ENCODE results near the gene KCNAB1.

GRCh38 chr3:153289411-153289877 is 127.4 kb downstream of the RAP2B start:
- PRO-cap = no peak

GRCh38 chr3:153553123-153553850 is 391.3 kb downstream of the RAP2B start:
- PRO-cap = no peak

DNA sequence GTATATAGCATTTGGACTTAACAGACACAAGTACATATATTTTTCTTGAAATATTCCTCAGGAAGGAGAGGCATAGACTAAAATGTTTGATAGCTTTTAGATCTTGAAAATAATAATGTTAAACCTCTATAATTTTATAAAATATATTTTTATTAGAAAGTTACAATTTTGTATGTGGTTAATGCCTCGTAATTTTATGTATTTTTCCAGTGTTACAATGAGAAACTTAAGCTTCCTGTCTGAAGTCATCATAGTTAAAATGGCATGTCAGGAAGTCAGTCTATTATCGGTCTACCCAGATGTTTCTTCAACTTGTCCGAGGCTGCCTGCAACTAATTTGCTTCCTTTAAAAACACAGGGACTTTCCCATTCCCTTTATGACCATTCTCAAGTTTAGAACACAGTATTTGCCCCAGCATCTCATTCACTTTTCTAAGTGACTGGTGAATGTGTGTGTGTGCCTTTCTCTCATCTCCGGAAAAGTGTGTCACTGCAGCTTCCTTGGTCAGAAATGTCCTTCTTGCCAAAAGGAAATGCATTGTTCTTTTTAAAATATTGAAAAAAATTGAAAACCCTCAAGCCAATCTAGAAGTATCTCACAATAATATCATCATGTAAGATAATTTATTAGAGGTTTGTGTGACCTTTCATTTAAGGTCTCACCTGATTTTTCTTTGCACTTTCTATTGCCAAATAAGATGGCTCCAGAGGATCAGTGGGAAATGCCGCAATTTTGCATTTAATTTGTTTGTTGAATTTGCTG is 466.6 kb downstream of the RAP2B start:
- PRO-cap = no peak

DNA sequence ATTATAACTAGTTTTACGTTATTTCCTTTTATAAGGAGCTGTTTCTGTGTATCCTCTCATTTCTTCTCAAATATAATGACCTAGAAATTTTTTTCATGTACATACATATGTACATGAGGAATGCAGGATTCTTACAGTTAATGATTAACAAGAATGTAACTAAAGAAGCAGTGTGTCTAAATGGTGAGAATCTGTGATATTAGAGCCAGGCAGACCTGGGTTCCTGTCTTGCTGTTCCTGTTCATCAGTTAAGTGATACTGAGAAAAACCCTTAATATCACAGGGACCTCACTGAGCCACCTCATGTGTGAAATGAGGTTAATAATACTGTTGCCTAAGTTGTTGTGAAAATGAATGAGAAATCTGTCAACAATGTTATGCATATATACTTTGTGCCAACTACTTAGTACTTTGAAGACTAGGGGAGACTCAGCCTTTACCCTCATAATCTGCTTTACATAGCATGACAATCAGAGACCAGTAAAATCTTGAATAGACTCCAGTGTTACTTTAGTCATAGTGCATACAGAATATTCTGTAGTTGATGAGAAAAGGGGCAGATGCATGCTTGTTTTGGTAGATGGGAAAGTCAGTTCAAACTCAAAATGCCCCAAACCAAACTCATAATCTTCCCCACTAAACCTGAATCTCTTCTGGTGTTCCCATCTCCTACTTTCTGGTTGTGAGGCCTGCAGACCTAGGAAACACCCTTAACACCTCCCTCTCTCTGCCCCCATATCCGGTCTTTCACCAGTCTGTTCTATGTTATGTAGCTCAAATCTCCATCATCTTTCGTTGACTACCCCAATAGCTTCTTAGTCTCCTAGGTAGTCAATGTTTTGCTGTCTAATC is 4.7 kb downstream of the ARHGEF26 start:
- PRO-cap = no peak

DNA sequence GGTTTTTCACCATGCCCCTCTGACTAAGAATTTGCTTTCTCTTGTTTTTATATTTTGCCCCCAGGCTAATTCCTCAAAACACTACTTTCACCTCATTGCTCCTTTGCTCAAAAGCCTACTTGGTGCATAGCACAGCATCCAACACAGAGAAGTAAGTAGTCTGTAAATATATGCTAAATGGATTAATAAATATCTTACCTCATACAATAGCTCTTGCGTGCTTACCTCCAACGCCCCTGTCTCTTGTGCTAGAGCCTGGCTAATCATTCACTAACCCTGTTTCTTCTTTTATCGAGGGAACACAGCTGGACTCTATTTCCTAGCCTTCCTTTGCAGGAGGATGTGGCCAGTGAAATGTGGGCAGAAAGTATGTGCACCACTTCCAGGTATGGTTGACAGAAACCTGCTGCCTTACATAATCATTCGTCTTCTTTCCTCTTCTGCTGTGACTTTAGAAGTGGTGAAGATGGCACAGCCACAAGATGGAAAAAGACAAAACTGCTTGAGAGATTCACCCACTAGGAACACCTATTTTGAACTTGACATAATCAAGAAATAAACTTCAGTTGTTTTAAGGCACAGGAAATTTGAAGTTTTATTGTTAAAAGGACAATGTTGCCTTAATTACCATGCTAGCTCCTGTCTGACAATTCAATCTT is 189.8 kb downstream of the PLCH1 start:
- PRO-cap = no peak

GRCh38 chr3:155598674-155599096 is 146.2 kb downstream of the PLCH1 start:
- PRO-cap = no peak

DNA sequence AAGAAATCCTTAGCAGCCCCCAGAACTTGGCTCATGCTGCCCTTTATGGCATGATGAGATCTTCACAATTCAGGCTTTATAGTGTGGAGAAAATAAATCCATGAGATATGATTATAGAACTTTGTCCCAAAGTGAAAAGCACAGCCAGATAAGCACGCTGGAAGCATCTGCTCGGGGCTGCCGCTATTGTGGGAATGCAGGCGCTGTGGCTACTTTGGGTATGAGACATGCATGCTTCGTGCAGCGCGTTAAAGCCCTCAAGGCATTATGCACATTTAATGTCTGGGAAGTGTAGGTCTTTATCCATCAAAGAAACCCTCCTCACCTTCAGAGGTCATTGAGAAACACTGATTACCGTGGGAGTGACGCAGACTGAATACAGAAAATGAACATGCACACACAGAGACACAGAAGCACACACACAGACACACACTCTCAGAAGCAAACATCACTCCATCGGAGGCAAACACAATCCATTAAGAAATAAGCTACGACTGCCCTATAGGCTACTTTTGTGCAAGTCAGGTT is 68.7 kb downstream of the PLCH1 start:
- PRO-cap = no peak

GRCh38 chr3:155946297-155946713 is 75.9 kb downstream of the GMPS start:
- PRO-cap = no peak

DNA sequence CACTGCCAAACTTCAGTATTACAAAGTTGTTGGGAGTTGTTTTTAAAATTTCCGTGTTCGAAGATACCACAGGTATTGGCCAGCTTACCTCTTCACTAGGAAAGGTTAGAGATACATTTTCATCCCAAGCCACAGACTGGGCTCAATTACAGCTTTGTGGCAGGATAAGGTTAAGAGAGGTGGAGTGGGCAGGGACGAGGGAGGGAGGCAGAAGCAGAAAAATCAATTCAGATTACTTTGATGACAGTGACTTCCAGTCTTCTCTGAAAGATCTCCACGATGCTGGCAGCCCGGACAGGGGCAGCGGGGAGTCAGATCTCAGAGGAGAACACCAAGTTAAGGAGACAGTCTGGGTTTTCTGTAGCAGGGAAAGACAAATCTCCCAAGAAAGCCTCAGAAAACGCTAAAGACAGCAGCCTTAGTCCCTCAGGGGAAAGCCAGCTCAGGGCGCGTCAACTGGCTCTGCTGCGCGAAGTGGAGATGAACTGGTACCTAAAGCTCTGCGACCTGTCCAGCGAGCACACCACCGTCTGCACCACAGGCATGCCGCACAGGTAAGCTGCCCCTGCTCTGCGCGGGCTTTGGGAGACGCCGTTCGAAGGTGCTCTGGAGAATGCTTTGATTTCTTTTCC is at the start of gene KCNAB1:
Gene KCNAB1 (plus strand): TSS at position 246 of the 632 bp plus-strand sequence.
- PRO-cap = no peak

- PRO-cap = no peak
These were observed 49.6 kb upstream of the SSR3 start for GRCh38 chr3:156604241-156605100.

- PRO-cap = no peak
These were observed 75.3 kb upstream of the LEKR1 start for GRCh38 chr3:156750847-156751229.

DNA sequence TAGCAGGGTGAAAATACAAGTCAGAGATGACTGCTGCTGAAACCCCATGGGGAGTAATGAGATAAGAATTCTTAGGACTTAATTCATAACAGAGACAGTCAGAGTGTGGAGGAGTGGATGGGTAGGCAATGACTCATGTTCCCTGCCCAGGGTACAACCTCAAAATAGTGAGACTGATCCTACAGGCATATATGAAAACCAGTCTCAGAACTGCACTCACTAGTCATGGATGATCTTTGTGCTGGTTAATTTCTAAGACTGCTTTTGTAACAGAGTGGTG is 38.0 kb upstream of the LEKR1 start:
- PRO-cap = no peak

GRCh38 chr3:156812396-156812893 is 13.7 kb upstream of the LEKR1 start:
- PRO-cap = no peak

- PRO-cap = no peak
These were observed 78.4 kb downstream of the CCNL1 start for GRCh38 chr3:157081381-157082153.

DNA sequence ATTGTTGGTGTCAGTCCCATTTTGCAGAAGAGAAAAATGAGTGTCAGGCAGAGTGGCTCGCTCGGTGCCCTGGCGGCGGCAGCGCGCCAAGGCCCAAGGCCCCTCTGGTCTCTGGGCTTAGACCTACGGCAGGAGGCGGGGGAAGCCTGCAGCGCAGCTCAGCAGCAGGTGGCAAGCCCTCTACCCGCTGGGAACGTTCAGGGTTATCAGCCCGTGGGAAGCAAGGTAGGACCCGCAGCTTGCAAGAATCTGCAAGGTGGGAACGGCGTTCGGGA is 39.9 kb downstream of the CCNL1 start:
- PRO-cap = no peak

DNA sequence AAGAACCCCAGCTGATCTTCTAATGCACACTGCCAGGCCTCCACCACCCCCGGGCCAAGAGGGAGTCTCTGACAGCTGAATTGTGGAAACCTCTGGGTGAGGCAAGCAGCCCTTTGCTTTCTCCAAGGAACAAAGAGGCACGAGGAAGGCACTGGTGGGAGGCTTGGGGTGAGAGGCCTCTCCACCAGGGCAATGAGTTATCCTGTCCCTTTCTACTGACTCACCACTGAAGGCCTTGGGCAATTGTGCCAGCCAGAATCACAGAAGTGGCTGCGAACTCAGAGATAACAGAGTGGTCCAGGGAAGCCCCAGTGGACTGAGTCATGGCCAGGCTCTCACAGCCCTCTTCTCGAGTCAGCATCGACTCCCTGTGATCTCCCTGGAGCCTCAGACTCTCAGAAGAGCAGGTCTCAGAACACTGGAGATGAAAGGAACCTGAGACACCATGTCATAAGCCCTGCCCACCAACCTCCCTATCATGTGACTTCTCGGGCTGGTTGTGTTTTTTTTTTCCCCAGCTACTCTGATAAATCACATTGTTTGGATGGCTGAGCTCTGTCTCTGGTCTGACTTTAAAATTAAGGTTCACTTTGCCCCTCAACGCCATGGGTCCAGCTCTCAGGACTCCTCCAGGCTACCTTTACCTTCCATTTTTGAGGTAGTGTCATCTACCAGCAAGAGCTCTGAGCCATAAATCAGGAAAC is 31.6 kb downstream of the CCNL1 start:
- PRO-cap = no peak

DNA sequence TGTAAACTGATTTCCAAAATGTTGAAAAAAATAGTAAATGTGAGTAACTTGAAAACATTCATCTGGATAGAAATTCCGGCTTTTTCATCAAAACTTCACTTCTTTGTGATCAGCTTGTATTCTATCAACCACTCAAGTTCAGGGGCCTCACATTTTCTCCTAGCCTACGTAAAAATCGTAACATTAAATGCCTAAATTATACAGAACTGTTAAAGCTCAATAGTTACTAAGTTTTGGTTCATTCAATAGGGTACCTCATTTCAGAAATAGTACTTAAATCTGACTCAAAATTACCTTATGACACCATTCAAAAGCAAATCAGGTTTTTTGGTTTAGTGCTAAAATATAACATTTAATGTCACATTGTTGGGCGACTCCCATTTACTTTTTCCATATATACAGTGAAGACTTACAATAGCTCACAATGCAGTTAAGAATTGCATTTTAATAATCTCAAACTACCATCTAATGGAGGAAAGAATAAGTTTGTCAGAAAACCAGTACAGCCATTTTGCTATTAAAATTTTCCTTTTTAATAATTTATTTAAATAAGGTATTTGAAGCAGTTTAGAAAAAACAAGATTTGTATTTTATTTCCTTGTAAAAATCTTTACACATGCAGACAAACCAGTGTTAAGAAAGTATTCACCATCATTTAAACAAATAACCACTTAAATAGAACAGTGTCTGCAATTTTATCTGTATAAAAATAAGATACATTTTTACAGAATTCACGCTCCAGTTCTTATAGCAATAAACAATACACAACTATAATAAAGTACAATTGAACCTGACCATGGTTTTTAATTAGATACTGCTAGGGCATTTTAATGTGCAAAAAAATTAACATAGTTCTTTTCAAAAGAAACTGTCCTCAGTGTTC is 12.5 kb downstream of the CCNL1 start:
- PRO-cap = no peak

GRCh38 chr3:157155549-157156304 is 4.2 kb downstream of the CCNL1 start:
- PRO-cap = no peak

DNA sequence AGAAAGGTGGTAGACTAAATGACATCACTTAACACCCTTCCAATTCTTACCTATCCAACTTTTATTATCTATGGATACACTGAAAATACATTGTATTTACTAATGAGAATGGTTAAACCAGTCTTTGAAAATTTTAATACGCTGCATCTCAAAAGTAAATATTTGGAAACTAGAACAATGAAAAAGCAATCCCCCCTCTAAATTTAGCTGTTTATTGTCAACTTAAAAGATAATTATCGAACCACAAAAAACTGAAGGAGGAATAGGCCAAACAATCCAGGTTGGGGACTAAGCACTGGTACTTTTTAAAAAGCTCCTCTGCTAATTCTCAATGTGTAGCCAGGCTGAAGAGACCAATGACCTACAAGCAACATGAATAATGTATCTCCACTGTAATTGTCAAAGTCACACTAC is 3.6 kb downstream of the CCNL1 start:
- PRO-cap = no peak

- PRO-cap = bidirectional peak, plus-strand start at chr3:157160291, minus-strand start at chr3:157160147
These were observed 176 bp upstream of the CCNL1 start for GRCh38 chr3:157160225-157160420.